ENCODE results near the gene FBP1.

- PRO-cap, result no peak
These were observed 17.6 kb upstream of the FAM120AOS start for GRCh38 chr9:93470965-93471456.

DNA sequence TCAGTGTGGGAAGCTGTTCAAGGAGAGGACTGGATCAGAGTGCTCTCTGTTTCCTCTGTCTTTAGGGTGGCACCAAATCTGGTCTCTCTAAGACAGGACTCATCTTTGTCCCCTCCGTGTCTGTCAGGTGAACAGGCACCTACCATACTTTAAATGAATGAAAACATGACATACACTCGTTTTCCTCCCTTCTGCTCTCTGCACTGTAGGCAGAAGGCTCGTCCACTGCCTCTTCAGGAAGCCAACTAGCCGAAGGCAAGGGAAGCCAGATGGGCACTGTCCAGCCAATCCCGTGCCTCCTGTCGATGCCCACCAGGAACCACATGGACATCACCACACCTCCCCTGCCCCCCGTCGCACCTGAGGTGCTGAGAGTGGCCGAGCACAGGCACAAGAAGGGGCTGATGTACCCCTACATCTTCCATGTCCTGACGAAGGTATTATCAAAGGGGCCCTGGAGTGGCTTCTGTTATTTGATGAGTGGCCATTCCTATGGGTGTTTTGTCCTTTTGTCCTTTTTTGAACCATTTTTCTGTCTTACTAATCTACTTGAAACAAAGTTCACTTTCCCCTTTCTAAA, 47.1 kb upstream of the PHF2 start:
- PRO-cap, result no peak

DNA sequence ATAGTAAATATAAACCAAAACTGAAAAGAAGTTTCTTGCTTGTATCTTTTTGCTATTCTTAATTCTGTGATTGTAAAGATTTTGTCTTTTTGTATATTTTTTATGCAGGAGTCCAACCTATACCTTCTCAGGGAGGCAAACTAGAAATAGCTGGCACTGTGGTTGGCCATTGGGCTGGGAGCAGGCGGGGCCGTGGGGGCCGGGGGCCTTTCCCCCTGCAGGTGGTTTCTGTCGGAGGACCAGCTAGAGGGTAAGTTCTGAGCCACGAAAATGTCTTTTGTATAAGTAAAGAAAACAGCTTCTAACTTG, 15.4 kb upstream of the PHF2 start:
- PRO-cap, result no peak

- PRO-cap, result no peak
These were observed 1.2 kb upstream of the PHF2 start for GRCh38 chr9:93575161-93575672.

- PRO-cap, result no peak
These were observed 27.5 kb downstream of the PHF2 start for GRCh38 chr9:93603671-93604464.

GRCh38 chr9:93949791-93950510, 5.2 kb downstream of the BARX1 start:
- PRO-cap, result no peak

DNA sequence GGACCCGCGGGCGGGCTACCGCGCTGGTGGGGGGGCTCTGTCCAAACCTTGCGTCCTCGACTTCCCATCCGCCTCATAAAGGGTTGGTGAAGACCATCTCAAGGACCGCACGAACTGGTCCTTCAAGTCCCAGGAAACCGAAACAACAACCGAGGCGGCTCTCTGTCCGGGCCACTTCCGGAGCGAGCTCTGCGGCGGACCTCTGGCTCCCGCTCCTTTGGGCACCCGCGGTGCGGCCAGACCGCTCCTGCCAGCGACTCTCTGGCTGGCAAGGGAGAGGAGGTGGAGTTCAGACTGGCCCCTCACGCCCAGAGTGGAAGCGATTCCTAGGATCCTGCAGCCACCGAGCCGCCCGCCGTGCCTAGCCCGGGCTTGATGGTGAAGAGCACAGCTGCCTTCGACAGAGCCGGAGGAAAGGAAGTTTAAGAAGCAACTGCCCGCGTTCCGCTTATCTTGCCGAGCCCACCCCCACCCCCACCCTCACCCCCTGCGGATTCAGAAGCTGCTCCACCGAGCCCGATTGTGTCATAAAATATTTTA, 4.0 kb downstream of the BARX1 start:
- PRO-cap, result no peak

DNA sequence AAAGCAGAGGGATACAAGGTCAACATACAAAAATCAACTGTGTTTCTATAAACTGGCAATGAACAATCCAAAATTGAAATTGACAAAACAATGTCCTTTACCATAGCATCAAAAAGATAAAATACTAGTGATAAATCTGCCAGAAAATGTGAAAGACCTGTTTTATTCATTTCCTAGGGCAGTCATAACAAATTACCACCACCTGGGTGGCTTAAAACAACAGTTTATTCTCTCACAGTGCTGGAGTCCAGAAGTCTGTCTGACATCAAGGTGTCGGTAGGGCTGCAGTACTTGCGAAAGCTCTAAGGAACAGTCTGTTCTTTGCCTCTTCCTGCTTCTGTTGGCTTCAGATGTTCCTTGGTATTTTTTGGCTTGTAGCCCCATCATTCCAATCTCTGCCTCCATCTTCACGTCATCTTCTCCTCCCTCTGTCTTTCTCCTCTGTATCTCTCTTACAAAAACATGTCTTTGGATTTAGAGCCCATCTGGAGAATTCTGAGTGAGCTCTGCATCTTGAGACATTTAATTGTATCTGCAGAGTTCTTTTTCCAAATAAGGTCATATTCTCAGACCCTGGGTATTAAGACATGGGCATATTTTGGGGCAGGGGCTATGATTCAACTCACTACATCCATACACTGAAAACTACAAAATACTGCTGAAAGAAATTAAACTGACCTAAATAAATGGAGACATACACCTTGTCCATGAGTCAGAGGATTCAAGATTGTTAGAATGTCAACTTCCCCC, 51.1 kb downstream of the PTPDC1 start:
- PRO-cap, result no peak

DNA sequence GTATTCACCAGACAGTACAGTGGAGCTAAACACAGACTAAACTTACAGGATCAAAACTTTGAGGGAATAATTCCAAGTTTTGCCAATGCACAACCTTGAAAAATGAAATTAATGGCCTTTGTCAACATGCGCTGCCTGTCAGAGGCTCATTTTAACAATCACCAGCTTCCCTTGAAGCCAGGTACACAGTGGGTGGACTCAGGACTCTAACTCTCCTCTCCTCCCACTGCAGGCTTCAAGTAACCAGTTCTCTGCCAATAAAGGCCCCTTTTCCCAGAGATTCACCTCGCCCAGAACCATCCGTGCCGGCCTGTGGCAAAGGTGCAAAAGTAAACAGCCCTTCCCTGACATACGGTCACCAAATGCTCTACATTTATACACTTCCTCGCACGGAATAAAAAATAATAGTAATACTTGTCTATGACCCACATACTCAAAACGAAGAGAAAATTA, 18.4 kb upstream of the FBP2 start:
- PRO-cap, result no peak

DNA sequence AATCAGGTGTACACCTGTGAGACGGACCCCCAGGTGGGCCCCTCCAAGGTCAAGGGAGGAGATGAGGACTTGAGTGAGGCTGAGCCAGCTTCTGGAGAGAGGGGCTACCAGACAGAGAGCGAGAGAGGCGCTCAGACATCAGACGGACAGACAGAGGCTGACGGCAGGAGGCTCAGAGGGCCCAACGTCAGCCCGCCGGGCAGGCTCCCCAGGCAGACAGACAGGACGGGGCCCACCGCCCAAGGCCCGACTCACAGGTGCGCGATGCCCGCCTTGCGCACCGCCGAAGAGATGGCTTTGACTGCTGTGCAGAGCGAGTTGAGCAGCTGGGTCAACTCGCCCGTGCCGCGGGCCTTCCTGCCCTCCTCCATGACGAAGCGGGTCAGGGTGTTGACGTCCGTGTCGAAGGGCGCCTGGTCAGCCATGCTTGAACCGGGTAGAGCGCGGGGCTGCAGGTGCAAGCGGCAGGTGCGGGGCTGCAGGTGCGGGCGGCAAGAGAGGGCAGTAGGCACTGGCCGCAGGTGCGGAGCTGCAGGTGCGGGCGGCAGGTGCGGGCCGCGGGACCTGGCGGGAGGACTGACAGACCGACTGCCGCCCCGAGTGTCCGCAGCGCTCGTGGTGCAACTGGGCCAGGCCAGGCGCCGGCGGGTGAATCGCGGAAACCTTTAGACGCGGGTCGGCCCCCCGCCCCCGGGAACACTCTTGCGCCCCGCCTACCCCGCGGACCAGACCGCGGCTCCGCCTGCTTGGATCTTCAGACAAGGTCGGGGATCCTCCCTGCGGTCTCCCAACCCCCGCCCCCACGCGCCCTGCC, at the start of gene FBP1:
Gene FBP1, minus strand, starts transcription at position 633 of the 814 bp plus-strand sequence.
- PRO-cap, result bidirectional peak, plus-strand start at position 757 of the sequence, minus-strand start at position 626 of the sequence

- PRO-cap, result no peak
These were observed 29.4 kb upstream of the FBP1 start for GRCh38 chr9:94668562-94669246.

DNA sequence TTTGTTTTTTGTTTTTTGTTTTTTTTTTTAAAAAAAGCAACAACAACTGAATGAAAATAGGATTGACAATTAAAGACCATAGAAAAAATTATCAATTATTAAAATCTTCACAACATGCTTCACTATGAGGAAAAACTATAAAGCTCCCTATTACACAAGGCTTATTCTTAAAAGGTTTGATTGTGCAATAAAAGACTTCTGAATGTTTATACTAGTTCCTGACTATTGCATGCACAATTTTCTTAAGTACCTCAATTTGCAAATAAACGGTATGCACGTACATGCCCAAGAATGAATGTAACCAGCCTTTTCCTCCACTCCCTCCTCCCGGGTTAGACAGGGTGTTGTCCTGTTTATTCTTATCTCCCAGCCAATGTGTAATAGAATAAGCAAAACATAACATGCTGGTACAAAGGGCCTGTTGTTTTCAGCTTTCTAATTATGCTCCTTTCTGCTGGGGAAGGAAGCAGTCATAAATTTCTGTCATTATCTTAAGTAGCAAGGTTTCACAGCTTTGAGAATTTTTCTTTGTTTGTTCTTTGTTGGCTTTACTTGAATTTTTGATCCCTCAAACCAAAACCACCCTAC, 79.1 kb downstream of the AOPEP start:
- PRO-cap, result no peak

DNA sequence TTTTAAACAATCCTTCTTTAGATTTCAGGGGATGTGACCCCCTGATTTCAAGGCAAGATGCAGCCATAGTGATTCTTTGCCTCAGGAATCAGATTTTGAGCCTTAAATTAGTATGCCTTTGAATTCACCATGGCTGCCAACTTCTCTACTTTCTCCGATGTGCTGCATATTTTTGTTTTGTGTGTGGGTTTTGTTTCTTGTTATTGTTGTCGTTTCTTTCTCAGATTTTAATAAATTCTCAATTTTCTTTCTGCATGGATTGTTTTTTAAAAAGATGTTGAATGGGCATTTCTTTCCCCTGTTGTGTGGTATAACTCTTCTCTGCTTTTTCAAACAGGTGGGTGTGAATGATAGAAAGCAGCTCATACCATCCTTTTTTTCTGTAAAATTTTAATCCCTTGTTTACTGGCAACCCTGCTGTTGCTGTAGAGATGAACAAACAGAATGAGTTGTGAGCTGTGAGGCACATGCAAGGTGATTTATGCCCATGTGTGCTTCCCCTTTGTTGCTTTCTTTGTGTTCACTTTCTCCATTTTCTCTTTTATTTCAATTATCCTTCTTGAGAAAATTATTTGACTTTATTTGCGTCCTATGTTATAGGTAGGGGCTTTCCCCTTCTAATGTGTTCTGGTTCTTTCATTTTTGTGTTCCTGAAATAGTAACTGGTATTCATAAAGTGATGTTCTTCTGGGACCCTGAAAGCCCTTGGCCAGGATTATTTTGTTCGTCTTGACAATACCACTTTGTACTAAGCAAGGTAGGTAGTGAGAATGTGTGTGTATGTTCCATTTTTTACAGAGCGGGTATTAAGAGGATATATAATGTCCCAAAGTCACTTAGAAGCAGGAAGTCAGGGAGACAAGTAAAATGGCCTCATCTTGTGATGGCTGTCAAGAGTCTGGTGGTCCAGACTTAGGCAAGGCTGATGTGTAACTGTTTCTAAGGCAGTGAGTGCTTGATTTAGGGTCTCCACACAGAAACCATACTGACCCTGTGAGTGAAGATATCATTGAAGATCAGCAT, 79.9 kb downstream of the AOPEP start:
- PRO-cap, result no peak

GRCh38 chr9:94812086-94813113, 85.9 kb downstream of the AOPEP start:
- PRO-cap, result no peak

- PRO-cap, result no peak
These were observed 156.4 kb downstream of the AOPEP start for GRCh38 chr9:94882789-94883323.

GRCh38 chr9:94907750-94908722, 181.5 kb downstream of the AOPEP start:
- PRO-cap, result no peak

DNA sequence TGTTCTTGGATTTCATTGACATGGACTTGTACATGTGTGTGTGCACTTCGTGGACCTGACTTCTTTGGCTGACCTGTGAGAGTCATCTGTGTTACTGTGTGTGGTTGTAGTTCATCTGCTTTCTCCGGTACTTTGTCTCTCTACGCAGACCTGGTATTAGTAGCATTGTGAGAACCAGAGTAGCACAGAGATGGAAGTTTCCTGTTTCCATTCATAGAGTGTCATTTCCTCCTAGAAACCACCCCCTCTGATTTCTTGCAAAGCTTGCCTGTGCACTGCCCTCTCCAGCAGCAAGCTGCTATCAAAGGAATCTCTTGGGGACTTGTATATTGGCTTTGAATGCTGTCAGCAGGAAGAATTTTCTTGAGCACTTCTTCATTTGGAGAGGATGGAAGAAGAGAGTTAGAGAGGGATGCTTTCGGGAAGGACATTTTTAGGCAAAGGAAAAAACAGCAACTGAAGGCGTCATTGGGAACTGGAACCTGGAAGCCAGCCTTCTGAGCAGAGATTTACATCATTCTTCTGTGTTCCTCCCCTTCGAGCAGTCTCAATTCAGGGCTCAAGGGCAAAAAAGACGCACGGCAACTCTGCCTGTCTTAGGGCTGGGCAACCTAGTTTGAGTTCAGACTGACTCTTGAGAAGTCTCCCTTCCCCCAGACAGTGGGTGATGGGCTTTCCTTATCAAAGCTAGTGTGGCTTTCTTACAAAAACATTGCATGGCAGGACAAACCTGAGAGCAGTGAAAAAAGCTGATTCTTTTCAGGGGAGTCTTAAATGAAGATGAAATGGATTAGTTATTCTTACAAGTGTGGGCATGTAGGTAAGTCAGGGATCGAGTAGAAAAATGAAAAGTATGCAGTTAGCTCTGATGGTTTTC, 226.2 kb downstream of the AOPEP start:
- PRO-cap, result bidirectional peak, plus-strand start at position 550 of the sequence, minus-strand start at position 300 of the sequence

DNA sequence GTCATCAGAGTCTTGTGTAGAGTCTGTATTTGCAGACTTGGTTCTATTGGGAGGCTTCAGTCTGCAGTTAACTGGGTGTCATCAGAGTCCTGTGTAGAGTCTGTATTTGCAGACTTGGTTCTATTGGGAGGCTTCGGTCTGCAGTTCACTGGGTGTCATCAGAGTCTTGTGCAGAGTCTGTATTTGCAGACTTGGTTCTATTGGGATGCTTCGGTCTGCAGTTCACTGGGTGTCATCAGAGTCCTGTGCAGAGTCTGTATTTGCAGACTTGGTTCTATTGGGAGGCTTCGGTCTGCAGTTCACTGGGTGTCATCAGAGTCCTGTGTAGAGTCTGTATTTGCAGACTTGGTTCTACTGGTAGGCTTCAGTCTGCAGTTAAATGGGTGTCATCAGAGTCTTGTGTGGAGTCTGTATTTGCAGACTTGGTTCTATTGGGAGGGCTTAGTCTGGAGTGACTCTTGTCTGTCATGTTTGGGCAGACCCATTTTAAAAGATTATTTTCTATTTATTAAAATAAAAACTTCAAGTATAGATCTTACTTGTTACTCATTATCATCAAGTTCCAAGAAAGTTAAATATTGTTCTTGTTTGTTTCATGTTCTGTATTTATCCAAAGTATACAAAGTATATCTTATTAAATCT, 239.6 kb downstream of the AOPEP start:
- PRO-cap, result no peak

- PRO-cap, result no peak
These were observed 258.5 kb downstream of the AOPEP start for GRCh38 chr9:94984823-94985630.

- PRO-cap, result no peak
These were observed 279.3 kb downstream of the AOPEP start for GRCh38 chr9:95005898-95006182.